ENCODE measurements around a stretch of chr14.

GRCh38 chr14:67241627-67242208, 483 bp downstream of the PALS1 start:
- PRO-cap, result no peak

GRCh38 chr14:67602891-67603277, 2.8 kb upstream of the PIGH start:
- PRO-cap, result no peak

- PRO-cap, result no peak
Observed at GRCh38 chr14:67820449-67821268, 1.1 kb downstream of the RAD51B start.

DNA sequence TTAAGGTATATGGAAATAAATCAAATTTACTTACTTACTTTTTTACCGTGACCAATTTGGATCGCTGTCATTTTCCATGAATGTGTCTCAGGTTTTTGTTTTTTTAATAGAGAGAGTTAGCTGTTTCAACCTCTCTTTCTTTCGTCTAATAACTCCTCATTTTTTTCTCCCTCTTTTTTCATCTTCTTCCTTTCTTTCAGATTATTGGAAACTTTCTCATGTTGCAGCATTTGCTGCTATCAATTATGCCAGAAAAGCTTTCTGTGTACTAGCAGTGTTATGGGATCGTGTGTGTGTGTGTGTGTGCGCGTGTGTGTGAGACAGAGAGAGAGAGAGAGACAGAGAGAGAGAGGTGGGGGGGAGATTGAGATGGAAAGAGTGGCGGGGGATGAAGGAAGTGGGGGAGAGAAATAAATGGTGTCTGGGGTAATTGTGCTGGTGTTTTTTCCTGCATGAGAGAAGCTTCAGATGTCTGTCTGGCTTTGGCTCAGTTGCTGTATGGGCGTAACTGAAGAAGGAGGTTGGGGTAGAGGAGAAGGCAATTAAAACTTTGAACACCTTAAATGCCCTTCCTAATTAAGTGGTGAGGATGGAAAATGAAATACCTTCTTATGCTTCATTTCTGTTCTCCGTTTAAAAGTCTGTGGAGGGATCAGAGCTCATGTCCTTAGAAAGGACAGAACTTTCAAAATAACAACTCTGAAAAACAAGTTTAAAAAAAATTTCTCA, 268.9 kb downstream of the RAD51B start:
- PRO-cap, result no peak

GRCh38 chr14:68137458-68138386, 318.1 kb downstream of the RAD51B start:
- PRO-cap, result no peak

DNA sequence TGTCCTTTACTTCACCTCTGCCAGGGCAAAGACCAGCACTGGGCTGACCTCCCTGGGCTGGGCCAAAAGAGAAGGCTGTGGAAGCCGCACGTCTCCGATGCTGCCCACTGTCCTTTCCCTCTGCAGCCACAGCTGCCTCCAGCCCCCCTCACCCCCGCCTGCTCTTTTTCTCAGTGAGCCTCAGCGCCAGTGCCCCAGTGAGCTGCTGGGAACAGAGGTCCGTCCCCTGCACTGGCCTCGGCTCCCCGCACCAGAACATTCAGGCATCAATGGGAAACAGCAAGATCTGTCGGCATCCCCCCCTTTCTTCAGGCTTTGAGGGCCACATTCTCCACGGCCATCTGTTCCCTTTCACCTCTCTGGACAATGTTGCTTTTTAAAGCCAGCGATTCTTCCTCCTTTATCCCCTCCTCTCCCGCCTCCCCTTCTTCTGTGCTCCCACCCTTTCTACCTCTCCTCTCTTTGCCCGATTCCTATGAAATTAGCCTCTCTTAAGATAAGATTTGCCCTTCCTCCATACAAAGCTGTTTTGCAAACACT, 398.0 kb downstream of the ZFP36L1 start:
- PRO-cap, result no peak

- PRO-cap, result no peak
Observed at GRCh38 chr14:68565890-68566724, 226.8 kb downstream of the ZFP36L1 start.

DNA sequence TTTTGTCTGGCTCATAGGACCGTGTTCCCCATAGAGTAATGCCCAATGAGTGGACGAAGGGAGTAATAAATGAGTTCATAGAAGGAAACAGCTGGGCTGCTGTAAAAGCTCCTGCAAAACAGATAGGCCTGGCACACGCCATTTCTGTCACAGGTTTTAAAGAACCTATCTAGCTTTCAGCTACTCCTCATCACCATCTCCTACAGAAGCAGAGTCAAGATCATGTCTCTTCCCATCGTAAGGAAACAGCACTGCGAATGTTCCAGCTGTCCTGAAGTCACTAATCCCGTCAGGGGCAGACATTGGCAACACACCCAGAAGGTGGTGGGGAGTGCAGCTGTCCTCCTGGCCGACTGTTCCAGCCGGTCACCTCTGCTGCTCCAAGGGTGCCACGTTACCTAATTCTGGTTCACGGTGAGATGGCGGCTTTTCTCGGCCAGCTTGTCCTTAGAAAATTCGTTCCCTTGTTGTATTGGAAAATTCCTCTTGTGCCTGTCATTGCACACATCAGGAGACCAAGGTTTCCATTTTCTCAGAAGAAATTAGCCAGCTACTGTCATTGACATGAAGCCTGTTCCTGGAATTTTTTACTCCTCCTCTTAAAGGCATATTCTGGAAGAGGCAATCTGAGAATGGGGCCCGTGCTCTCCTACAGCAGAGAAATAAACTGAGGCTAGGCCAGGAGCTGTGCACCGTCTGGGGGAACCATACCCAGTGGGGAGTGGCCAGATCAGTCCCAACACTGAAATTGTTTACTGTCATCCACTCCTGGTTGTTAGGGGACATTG, 196.1 kb downstream of the ZFP36L1 start:
- PRO-cap, result no peak

- PRO-cap, result no peak
Observed at GRCh38 chr14:68771648-68772269, 21.1 kb downstream of the ZFP36L1 start.

- PRO-cap, result no peak
Observed at GRCh38 chr14:68788627-68789637, 3.9 kb downstream of the ZFP36L1 start.

DNA sequence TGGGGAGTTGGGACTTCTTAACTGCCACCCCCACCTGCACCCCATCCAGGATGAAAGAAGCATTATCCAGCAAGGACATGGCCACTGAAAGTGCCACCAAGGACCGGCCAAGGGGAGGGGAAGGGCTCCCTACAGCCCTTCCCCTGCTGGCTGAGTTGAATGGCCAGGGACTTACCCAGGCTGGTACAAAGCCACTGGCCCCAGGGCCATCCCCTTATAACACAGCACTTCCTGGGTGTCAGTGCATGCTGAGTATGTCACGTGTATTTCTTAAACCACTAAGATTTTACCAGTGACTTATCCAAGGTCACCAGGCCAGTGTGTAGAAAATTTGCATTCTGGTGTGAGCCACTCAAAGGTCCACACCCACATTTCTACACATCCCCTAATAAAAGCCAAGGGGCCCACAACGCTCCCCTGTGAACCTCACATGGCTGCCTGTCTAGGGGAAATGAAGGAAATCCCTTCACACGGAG, 29.3 kb upstream of the ZFP36L1 start:
- PRO-cap, result no peak

DNA sequence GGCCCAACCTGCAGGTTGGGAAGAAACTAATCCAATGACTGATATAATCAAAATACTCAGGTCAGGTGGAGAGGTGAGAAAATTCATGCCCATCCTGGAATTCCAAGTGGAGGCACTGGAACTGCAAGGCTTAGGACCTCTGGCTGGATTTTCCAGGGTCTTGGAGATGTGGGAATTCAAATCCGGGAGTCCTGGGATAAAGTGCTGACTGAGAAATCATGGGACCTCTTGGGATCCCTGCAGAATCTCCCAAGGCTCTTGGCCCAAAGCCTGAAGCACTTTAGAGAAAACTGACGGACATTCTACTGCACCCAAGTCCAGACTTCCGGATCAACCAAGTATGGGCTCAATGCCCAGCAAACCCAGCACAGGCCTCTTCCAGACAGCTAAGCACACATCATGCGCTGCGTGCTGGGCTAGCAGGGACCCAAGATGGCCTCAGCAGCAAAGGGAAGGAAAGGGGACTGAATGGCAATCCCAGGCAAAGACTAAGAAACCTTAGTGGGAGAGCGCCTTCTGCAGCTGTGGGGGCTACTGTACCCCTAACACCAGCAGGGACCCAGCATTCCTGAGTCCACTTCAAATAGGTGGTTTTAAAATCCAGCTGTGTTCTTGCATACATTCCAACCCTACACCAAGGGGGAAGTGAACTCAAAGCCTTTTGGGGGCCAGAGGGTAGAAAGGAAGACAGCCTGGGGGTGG, 84.9 kb downstream of the ACTN1 start:
- PRO-cap, result no peak

- PRO-cap, result no peak
Observed at GRCh38 chr14:68919138-68919485, 60.0 kb downstream of the ACTN1 start.

DNA sequence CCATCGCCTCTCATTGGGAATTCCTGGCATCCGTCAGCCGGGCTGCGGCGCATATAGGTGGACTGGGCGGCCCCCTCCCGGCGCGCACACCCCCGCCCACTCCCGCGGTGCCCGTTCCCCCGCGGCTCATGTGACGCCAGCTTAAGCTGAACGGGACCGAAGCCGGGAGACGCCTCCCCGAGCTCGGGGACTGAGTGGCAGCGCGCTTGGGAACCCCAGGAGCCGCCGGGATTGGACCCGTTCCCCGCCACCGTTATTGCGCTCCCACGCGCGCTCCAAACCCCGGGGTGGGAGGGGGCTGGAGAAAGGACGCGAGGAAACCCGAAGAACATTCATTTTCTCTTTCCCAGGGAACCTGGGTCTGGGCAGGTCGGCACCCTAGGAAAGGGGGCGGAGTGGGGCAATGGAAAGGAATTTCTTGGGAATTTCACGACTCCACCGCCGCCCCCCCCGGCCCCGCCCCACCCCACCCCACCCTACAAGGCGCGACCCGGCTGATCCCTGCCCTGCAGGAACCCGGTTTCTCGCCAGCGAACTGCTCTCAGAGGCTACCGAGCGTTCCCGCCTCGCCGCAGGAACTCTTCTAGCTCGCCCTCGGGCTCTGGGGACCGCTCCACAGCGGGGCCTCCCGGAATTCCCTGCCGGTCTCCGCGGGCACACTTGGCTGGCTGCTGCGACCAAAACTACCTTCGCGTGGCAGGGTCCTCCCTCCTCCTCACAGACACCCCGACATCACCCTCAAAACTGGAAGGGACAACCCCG, 495 bp upstream of the ACTN1 start:
- PRO-cap, result bidirectional peak, plus-strand start at position 144 of the sequence, minus-strand start outside the sequence

DNA sequence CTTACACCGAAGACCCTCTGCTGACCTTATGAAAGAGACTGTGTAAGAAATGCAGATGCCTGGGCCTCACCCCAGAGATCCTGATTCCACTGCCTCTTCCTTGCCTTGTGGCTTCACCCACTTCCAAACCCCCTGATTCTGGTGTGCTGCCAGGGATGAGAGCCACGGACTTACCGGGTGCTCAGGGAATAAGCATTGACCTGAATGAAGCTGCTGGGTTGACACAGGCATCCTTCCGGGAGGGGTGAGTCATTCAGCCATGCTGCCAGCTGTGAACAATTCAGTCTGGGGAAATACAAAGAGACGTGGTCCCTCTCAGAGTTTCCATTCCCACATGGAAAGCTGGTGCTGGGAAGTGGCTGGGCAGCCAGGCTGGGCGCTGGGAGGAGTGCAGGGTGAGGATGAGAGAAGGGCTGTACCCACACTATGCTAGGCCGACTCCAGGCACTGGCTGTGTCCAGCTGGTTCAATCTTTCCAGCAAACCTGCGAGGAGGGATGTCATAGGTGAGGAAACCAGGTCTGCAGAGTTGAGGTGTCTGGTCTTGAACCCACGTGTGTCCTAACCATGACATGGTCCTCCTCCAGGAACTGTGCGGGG, 26.6 kb upstream of the ACTN1 start:
- PRO-cap, result no peak

DNA sequence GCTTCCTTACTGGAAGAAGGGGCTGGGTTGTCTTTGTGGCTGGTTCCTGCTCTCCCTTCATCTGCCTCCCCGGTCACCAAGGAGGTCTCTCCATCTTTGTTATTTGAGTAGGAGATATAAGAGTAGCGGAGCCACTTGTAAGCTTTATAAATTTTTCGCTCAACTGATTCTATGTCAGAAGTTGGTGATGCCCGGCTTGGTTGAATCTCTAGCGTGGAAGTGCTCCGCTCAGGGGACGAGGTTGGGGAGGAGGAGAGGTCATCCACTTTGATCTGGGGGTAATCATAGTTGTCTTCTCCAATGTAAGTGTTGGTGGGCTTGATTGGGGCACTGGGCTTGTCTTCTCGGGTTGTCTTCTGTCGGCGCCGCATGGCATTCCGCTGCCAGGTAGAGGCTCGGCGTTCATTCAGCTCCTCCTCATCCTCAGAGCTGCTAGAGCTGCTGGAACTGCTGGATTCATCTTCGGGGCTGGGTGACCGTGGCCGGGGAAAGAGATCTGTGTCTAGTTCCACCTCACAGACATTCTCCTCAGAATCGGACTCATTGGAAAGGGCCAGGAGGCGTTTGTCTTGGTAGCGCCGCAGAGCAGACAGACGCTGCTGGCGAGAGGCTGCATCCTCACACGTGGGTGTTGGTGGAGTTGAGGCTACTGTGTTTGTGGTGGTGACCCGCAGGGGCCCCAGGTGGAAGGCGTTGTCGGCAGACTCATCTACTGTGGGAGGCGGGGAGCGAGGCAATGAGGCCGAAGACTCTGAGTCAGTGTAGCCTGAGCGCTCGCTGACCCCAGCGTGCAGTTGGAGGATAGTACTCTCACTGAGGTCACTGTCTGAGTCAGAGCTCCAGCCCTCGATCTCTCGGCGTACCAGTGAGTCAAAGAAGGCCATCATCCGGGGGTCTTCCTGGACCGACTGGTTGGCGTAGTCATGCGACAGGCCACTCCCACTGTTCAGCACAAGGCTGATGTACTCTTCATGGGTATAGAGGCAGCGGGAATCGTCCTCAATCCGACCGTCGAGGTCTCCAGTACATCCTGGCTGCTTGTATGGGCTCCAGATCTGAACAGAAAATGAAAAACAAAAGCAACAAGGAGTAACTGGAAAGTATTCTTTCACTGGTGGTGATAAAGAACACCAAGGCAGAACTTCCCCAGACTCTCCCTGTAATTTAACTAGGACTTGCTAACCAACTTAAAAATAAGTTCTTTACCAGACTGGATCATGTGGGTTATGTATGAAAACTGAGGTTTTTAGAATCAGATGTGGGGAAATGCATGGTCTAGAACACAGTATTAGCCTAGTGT, 75.9 kb upstream of the ACTN1 start:
- PRO-cap, result no peak

DNA sequence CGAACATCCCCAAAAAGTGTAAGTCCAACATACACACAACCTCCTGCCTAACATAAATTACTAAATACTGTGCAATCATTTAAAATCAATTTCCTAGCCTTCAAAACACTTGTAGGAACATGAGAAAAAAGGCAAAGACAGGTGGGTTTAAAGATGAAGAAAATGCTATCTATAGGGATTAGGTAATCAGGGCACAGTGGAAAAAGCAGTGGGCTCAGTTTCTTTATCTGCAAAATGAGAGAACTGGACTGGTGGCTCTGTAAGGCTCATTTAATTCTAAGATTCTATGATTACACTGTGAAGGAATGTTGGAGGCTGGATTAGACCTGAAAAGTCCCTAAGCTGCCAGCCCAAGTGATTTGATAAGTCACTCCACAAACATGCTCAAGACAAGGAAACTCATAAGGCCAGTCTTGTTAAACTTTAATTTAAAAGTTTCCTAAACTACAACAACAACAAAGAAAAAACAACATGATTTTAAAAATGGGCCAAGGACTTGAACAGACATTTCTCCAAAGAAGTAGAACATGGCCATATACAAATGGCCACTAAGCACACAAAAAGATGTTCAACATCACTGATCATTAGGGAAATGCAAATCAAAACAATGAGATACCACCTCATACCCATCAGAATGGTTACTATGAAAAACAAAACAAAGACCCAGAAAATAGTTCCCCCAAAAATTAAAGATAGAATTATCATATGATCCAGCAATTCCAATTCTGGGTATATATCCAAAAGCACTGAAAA, 75.0 kb downstream of the DCAF5 start:
- PRO-cap, result no peak

DNA sequence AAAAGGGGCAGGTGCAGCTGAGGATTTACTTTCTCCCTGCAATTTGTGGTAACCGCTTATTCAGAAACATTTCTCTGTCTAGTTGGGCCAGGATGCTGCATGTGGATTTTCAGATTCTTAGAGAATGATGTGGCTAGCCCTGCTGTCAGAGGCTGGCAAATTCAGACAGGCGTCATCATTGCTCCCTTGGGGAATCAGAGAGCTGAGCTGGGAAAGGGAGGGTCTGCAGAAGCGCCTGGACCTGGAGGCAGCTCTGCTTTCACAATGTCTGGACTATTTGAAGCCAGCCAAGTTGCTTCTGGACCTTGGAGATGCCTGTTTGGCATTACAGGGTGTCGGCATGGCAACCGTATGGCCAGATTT, 3.4 kb downstream of the GALNT16 start:
- PRO-cap, result no peak

DNA sequence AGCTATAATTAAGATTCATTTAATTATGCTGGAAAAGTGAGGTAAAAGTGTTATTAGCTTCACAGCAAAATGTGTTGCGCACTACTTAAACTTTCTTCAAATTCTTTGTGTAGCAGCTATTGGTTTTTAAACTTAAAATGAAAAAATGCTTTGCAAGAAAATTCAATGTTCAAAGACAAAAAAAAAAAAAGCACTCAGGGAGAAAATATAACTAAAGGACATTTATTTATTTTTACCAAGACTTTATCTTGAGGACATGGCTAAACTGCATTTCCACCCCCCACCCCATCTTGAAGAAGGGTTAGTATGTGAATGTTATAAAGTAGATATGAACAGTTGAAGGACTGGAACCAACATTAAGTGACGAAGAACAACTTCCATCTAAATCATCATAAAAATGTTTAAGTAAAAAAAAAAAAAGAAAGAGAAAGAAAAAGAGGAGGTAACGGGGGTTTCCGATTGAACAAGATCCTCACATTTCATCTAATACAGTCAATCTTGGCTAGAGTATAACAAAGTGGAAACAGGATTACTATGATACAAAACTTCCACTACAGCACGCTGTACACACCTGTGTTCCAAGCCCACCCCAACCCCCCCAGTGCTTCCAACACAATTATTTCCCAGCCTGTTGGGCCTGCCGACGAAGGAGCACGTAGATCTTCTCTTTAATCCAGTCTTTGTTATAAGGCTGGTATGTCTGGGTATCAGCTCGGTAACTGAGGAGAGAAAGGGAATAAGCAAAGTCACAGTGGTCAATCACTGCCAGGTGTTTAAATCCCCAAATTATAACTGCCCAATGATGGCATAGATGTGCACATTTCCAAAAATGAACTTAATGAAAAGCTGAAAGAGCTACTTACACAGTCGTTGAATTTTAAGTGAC, 17.9 kb downstream of the ERH start:
- PRO-cap, result no peak

DNA sequence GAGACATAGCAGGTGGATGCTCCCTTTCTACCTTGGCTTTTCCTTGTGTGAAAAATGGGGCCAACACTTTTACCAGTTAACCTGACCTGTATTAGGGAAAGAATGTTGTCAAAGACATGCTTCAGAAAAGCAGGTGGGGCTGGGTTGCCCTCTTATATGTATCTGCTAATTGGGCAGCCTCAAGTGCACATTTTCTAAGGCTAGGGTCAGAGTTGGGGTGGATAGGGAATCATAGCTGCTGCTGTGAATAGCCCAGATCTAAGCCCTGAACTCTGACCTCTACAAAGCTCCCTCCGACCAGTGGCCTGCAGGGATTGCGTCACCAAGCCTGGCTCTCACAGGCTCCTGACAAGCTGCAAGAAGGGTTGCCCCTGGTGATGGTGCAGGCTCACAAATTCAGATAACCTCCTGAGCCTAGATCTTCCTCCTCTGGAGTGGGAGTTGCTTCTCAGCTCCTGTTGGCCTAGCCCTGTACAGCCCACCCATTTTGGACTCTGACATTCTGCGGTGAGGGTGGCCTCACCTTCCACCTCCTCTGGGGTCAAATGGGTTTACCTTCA, 5.2 kb upstream of the SUSD6 start:
- PRO-cap, result no peak

All from neutrophil (primary cell).